ENCODE measurements around a stretch of chr1.

GRCh38 chr1:13900858-13901601 lies 201.0 kb downstream of the PRDM2 start:
- PRO-cap = no peak
- RAMPAGE, long total RNA, 5 experiments = no peak in any of the 5 experiments
- RRBS = 40% methylated on average over 2 of the region's 10 CpGs

DNA sequence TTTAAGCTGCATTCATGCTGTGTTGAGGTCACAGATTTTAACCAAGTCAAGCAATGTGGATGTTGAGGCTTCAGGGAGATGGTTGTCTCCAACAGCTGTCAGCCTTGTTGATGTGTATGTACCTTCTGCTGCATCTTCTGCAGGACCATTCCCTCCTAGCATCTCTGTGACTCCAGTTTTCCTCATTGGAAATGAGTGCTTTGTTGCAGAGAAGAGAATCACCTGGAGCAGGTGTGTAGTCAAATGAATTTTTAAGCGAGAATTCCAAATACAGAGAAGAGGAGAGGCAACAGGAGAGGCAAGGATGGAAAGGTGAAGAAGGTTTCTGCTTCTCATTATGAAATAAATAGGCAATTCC lies 423.3 kb downstream of the PRDM2 start:
- PRO-cap = no peak
- RAMPAGE, long total RNA, 5 experiments = no peak in any of the 5 experiments
- RRBS = no CpG with 5 or more reads among the region's 1 CpG

DNA sequence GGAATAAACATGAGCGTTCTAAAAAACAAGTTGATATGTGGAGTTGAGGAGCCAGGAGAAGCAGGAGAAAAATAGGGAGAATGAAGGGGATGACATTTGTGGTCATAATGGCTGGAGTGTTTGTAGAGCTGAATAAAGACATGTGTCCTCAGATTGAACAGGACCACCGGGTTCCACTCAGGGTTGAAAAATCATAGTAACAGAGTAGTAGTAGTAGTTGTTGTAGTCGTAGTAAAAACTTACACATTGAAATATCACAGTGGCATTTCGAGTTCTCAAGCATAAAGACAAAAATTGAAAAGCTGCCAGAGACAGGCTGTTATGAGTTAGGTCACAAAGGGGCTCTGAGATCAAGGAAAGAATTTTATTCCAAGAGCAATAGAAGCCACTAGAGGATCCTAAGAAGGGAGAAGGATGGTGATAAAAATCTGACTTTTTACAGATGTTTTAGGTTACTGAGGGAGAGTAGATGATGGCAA lies 400.6 kb upstream of the KAZN start:
- PRO-cap = no peak
- RAMPAGE, long total RNA, 5 experiments = no peak in any of the 5 experiments
- RRBS = no CpG with 5 or more reads among the region's 4 CpGs

DNA sequence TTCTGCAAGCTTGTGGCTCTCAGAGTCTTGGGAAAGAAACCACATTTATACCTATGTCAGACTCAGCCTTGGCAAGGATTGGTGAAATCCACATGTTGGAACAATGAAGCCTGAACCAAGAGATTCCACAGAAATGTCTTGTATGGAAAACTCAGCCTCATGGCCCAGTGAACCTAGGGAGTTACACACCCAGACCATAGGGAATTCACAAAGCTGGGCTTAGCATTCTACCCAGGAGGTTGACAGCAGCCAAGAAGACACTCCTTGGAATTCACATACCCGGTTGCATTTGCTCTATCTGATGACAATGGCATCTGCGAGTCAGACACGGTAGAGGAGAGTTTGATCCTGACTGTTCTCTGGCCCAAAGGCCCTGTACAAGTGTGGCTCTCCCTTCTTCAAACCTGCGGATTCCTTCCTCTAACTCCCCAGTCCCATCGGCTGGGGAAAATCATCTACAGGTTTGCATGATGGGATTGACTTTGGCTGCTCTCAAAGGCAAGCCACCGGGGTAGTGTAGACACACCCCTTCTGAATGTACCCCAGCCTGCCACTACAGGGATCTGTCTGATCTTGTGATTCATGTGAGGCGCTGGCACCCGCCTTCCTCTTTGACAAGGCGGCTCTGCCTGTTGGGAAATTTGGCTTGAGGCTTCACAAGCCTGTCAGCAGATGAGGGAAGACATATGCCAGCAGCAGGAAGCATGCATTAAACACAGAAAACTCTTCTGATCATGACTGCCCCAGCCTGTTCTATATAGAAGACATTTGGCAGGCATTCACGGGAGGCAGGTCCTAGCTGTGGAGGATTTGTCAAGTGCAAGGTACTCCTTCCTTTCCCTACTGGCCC lies 297.3 kb upstream of the KAZN start:
- PRO-cap = no peak
- RAMPAGE, long total RNA, 5 experiments = no peak in any of the 5 experiments
- RRBS = no CpG with 5 or more reads among the region's 10 CpGs

DNA sequence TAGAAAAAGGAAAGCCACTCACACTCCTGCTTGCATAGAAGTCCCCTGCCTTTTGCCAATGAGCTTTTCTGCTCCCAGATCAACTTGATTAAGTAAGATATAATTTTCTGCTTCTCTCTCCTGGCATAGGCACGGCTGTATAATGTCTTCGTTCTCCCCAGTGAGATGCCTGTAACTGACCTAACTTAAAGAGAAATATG lies 76.5 kb upstream of the KAZN start:
- PRO-cap = unidirectional peak, minus-strand start at position 60 of the sequence
- RAMPAGE, long total RNA, 5 experiments = no peak in any of the 5 experiments
- RRBS = no CpG with 5 or more reads among the region's 2 CpGs

- PRO-cap = unidirectional peak, minus-strand start at chr1:15154115; unidirectional peak, minus-strand start at chr1:15154195; bidirectional peak, plus-strand start at chr1:15154983, minus-strand start at chr1:15154813
- RAMPAGE, long total RNA, 5 experiments = start-site peak on the plus strand in 2 of 5 experiments, at chr1:15154655-15154849 at its widest, 9 to 12 reads per replicate
- RRBS = 7% methylated on average over 30 of the region's 81 CpGs
Observed at GRCh38 chr1:15154025-15155116, 824 bp downstream of the TMEM51 start.

- PRO-cap = no peak
- RAMPAGE, long total RNA, 5 experiments = start-site peak on the plus strand in 1 of 5 experiments, at chr1:15156542-15156723 at its widest, 7 reads per replicate
- RRBS = no CpG with 5 or more reads among the region's 9 CpGs
Observed at GRCh38 chr1:15156142-15156729, 2.7 kb downstream of the TMEM51 start.

DNA sequence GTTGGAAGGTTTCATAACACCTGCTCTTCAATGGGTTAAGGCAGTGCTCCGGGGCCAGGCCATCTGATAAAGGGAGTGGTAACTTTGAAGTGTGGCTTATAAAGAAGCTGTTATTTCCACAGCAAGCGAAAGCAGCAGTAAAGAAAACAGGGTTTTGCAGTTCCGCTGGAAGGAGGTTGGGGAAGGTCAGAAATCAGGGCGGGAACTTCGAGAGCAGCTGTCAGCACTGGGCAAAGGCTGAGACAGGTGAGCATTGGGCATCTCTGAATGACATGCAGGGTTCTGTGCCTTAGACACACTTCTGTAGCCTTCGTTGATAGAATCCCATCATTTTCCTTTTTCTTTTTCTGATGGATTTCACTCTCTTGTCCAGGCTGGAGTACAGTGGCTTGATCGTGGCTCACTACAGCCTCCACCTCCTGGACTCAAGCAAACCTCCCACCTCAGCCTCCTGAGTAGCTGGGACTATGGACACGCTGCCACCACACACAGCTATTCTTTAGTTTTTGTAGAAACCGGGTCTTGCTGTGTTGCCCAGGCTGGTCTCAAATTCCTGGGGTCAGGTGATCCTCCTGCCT lies 20.5 kb downstream of the TMEM51 start:
- PRO-cap = no peak
- RAMPAGE, long total RNA, 5 experiments = start-site peak on the plus strand in 3 of 5 experiments, centred at positions 274 to 310 of the sequence, 5 to 14 reads per replicate
- RRBS = no CpG with 5 or more reads among the region's 9 CpGs

- PRO-cap = no peak
- RAMPAGE, long total RNA, 5 experiments = start-site peak on the plus strand in 4 of 5 experiments, at chr1:15176333-15176812 at its widest, 6 to 30 reads per replicate
- RRBS = 60% methylated on average over 2 of the region's 9 CpGs
Observed at GRCh38 chr1:15176293-15177097, 22.9 kb downstream of the TMEM51 start.

- PRO-cap = unidirectional peak, plus-strand start at chr1:15261468
- RAMPAGE, long total RNA, 5 experiments = no peak in any of the 5 experiments
- RRBS = no CpG with 5 or more reads among the region's 20 CpGs
Observed at GRCh38 chr1:15261229-15262026, 14.4 kb downstream of the FHAD1 start.

- PRO-cap = no peak
- RAMPAGE, long total RNA, 5 experiments = no peak in any of the 5 experiments
- RRBS = no CpG with 5 or more reads among the region's 3 CpGs
Observed at GRCh38 chr1:15279603-15279908, 32.5 kb downstream of the FHAD1 start.

DNA sequence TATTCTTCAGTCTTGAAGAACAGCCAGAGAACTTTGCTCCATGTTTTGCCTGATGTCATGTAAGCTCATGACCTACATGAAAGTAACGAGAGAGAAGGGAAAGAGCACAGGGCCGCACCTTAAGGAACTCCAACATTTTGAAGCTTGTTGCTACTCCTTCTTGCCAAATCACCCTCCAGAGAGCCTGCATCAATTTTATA lies 78.0 kb upstream of the EFHD2 start:
- PRO-cap = no peak
- RAMPAGE, long total RNA, 5 experiments = no peak in any of the 5 experiments
- RRBS = no CpG with 5 or more reads among the region's 2 CpGs

GRCh38 chr1:15407176-15407636 lies 2.5 kb upstream of the EFHD2 start:
- PRO-cap = no peak
- RAMPAGE, long total RNA, 5 experiments = no peak in any of the 5 experiments
- RRBS = no CpG with 5 or more reads among the region's 5 CpGs

DNA sequence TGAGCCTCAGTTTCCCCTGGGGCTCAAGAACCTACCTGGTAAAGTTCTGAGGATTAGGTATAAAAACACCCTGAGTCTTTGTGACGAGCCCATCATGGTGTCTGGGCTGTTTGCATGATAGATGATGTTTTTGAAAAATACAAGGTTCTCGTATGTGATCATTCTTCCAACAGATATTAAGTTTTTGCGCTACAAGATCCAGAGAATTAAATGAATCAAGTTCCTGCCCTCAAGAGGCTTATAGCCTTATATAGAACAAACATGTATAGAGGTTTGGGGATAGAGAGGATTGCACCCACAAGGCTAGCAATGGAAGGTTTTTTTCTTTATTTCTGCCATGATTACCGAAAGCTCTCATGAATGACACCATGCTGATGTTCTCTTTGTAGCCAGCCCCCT lies 5.3 kb downstream of the EFHD2 start:
- PRO-cap = no peak
- RAMPAGE, long total RNA, 5 experiments = no peak in any of the 5 experiments
- RRBS = no CpG with 5 or more reads among the region's 4 CpGs

DNA sequence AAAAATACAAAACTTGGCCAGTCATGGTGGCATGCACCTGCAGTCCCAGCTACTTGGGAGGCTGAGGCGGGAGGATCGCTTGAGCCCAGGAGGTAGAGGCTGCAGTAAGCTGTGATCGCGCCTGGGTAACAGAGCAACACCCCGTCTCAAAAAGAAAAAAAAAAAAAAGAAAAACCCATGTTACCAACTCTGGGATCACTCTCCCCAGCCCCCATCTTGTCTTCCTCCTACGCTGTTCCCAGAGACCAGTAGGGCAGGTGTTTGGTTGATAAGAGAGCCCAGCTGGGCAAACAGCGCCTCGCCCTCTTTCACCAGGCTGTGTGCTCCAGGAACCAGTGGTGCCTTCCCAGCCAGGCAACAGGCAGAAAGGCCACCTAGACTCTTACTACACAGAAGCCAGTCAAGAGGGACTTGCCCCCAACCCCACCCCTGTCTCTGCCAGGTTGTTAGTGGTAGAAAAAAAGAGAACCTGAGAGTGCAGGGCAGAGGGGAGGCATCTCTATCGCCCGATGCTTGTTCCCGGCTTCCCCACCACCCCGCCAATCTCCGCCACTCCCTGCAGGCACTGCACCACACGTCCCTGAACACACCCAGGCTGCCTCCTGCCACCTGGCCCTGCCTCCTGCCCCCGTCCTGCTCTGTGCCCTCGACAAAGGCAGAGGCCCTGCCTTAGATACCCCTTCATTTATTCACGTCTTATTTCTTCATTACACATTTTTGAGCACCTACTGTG lies 14.0 kb upstream of the CTRC start:
- PRO-cap = bidirectional peak, plus-strand start at position 349 of the sequence, minus-strand start at position 240 of the sequence; bidirectional peak, plus-strand start at position 542 of the sequence, minus-strand start at position 544 of the sequence
- RAMPAGE, long total RNA, 5 experiments = no peak in any of the 5 experiments
- RRBS = no CpG with 5 or more reads among the region's 17 CpGs

DNA sequence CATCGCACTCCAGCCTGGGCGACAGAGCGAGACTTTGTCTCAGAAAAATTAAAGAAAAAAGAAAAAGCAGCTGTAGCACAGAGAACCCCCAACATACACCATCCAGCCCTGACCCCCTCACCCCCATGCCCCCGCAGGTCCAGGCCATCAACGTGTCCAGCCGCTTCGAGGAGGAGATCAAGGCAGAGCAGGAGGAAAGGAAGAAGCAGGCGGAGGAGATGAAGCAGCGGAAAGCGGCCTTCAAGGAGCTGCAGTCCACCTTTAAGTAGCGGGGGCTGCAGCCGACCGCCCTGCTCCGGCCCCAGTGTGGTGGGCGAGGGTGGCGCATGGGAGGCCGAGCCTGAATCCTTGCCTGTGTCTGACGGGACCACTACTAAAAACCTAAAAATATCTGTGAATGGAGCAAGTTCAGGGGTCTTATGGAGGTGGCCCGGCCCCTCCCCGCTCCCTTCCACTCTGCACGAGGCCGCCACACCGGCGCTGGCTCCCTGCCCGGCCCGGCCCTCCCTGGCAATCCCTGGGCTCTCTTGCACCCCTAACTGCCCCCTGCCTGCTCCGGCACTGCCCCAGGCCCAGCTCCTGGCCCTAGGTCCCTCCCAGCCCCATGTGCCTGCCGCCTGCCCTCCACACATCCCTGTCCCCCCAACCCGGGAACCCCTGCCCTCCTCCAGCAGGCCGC lies 9.6 kb upstream of the CTRC start:
- PRO-cap = no peak
- RAMPAGE, long total RNA, 5 experiments = start-site peak on the plus strand in 2 of 5 experiments, centred at positions 172 to 196 of the sequence, 37 to 43 reads per replicate
- RRBS = 78% methylated on average over 9 of the region's 30 CpGs

GRCh38 chr1:15432198-15433046 lies 5.8 kb upstream of the CTRC start:
- PRO-cap = no peak
- RAMPAGE, long total RNA, 5 experiments = no peak in any of the 5 experiments
- RRBS = no CpG with 5 or more reads among the region's 17 CpGs

DNA sequence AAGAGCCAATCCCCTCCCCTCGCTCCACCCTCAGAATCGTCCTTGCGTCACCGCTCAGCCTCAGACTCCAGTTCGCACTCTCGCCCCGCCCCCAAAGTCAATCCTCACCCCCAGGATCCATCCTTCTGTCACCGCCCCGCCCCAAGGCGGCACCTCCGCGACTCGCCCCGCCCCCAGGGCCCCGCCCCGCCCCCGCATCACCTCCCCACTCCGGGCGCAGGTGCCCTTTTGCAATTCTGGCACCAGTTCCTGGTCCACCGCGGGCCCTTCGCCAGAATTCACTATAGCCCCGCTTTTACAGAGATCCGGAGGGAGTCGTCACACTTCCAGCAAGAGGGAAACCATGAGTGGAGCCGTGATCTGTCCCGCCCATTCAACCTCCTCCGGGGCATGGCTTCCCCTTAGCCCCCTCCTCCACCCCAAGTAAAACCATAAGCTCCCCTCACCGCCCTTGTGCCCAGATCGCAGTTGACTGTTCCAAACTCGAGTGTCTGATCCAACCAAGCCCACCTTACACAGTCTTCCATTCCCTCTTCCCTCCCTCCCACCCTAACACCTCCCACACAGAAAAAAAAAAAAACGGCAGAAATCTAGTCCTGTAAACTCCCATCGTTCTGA lies 1.1 kb upstream of the CASP9 start:
- PRO-cap = bidirectional peak, plus-strand start at position 197 of the sequence, minus-strand start outside the sequence; unidirectional peak, plus-strand start at position 245 of the sequence
- RAMPAGE, long total RNA, 5 experiments = no peak in any of the 5 experiments
- RRBS = 2% methylated on average over 8 of the region's 33 CpGs

DNA sequence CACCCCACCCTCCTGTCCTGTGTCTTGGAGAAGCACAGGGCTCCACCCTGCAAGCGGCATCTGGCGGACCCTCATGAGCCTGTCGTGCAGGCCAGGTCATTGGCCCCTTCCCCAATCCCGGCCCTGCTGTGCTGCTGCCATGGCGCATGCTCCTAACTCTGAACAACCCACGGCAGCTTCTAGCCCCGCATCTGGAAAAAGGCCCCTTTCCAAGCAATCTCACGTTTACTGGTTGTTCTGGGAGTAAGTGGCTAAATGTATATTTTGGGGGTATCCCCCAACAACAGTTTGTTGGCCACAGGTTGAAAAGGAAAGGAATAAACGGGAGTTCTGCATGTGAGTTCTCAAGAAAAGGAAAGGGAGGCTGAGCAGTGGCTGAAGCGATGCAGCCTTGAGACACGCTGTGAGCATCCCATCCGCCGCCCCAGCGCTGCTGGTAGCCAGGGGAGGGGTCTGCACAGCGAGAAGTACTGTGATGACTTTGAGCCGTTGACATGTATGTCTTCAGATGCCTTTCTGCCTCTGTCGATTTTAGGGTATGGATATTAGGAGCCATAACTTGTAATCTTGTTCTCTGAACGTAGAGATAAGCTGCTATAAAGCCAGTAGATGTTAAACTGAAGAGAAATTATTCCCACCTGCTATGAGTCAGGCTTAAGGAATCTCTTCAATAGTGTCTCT lies 16.2 kb downstream of the AGMAT start:
- PRO-cap = no peak
- RAMPAGE, long total RNA, 5 experiments = start-site peak on the plus strand in 1 of 5 experiments, centred at position 340 of the sequence, 6 reads per replicate
- RRBS = no CpG with 5 or more reads among the region's 18 CpGs

GRCh38 chr1:15578812-15579380 lies 6.0 kb downstream of the AGMAT start:
- PRO-cap = no peak
- RAMPAGE, long total RNA, 5 experiments = no peak in any of the 5 experiments
- RRBS = 96% methylated on average over 4 of the region's 16 CpGs

Measured in stomach (tissue), 7 donors.